Placental epithelial cell (primary cell): ENCODE measurements around the gene FUT8.

DNA sequence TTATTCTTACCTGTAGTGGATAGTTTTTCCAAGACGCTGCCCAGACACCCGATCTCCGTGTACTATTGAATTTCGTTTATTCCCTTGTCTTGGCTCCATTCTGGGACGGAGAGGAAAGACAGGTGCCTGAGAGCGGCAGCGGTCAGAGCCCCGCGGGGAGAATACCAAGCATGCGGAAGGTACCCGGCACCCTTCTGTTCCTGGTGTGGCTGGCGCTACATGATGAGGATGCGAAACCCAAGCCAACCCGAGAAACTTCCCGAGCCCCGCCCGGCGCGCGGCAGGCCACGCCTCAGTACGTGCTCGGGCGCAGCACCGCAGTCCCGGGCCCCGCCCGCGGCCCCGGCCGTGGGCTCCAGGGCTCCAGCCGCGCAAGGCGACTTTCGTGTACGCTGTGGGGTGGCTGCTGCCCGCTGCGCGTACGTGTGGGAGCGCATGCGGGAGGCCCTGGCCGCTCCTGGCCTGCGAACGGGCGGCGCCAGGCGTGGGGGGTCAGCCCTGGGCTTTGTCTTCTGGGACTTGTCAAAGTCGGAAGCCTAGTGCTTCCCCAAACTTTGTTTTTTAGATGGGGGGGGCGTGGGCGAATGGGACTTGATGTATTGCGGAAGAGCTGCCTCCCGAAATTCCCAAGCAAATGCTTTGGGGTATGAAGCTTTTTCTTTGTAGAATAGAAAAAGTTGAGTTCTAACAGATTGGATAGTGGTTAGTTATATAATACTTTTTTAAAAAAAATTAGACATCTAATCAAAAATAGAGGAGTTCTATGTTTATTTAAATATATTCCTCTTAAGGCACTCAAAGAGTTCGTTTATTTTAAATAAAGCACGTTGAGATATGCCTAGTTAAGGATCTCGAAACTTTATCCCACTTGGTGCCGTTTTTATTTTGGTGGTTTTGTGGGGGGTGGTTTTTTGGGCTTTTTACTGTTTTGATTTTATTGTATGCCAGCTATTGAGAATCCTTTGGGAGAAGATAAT, 11.1 kb upstream of the SNAPC1 start:
- CAGE, long polyA plus RNA, result no peak

DNA sequence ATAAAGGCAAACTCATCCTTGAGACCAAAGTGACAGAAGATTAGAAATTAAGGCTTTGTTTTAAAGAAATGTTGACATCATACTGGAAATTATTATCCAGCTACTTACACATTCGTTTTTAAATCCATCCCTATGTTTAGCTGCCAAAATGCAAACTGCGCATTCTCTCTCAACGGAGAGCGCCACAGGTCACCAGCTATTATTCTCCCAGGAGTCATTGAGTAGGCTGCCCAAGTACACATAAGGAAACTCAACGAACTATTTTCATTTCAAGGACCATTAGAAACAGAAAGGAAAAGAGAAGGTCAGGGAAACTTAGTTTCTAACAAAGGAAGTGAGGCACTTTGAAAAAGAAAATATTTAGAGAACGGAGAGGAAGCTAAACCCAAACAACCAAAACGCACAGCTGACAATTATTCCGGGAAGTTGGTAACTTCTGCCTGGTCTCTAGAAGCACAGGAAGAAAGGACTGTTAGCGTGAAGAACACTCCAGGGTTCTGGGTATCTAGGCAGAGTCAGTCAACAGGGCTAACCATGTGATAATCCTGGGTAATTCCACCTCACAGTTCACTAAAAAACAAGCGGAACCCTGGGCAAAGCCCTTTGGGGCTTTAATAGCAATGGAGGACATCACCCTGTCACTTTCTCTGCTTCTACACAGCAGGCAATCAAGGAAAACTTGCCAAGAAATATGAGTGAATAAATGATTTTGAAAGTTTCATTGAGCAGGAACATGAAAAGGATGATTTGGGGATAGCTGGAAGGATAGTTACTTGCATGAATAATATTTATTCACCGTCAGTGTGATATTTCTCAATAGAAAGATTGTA, 23.4 kb downstream of the GPHB5 start:
- CAGE, long polyA plus RNA, result no peak

DNA sequence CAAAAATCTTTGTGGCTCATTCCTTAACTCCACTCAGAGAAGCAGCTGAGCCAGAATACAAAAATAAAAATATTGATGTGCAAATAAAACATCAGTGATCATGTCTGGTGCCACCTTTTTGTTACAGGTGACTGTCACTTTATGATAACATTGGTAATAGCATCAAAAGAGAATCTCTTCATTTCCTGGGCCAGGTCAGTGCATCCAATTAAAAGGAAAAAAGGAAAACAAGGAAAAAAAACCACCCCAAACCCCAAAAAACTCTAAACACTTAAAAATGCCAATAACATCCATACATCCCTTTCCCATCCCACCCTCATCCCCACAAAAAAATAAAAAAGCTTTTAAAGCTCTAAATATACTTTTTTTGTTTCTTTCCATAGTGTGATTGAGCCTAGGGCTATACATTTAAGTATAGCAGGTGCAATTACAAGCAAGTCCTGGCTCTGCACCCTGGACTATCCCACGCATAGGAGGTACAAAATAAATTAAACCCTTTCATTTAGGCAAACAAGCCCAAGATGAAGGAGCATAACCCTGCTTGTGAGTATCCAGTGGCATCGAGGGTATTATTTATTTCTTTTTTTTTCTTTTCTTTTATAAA, 53.7 kb upstream of the GPHB5 start:
- CAGE, long polyA plus RNA, result no peak

- CAGE, long polyA plus RNA, result no peak
Measured at GRCh38 chr14:63523226-63524145, 19.7 kb downstream of the PPP2R5E start.

DNA sequence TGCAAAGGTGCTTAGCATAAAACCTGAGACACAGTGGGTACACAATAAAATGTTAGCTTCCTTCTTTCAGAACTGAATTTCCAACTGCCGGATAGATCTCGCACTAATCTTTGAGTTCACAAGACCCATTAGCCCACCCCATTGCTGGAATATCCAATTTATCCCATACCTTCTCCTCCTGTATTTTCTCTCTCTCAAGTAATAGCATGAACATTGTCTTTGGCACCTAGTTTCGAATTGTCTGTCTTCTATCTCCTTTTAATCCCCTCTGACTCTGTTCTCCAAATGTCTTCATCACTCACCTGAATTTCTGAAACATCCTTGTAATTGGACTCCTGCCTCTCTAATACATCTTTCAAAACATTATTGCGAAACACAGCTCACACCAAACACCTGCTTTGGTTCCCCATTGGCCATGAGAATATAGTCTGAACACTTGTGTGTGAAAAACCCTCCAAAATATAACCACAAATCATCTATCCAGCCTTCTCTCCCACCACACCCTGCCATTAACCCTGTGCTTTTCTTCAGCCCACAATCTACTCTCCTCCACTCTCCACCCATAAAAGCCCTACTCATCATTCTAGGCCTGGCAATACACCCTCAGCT, 17.0 kb downstream of the SYNE2 start:
- CAGE, long polyA plus RNA, result no peak

DNA sequence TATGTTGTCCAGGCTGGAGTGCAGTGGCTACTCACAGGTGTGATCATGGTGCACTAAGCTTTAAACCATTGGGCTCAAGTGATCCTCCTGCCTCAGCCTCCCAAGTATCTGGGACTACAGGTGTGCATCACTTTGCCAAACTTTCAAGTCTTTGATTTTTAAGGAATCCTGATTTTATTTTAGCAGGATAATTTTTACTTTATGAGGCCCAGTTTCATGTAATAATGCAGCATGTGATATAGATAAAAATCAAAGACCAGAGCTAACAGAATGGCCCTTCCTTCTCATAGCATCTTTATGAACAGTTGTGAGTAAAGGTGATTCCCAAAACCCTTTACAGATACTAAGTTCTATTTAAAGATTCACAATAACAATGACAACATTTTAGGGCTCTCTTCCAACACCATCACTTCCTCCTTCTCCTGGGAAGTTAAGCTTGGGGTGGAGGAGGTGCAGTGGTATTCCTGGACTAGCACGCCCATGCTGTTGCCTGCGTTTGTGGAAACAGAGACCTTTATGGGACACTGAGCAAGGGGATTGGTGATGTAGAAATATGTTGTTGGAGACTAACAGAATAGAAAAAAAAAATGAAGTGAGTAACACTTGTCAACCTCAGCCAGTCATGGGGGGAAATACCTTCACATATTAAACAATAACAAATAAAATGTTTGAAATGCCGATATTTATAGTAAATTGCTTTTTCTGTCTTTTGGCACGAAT, 22.4 kb downstream of the SYNE2 start:
- CAGE, long polyA plus RNA, result no peak

DNA sequence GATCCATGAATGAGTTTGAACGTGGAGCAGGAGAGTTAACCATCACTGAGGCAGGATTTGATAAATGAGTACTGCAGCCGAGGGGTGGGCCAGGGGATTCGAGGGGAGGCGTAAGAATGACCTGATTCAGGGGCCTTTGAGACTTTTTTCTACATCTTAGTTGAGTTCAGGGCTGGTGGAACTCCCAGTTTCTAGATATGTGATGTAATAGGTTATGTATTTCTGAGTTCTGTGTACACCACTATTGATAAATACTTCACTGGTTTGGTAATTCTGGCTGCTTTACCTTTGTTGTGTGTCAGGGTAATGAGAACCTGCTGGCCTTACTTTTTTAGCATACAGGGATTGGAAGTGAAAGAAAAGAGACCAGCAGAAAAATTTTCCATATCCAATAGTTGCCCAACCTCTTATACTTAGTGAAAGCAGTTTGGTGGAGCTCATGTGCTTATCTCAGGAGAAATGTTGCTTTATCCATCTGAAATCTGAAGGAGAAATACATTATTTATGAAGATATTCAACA, 217.1 kb downstream of the SYNE2 start:
- CAGE, long polyA plus RNA, result no peak

DNA sequence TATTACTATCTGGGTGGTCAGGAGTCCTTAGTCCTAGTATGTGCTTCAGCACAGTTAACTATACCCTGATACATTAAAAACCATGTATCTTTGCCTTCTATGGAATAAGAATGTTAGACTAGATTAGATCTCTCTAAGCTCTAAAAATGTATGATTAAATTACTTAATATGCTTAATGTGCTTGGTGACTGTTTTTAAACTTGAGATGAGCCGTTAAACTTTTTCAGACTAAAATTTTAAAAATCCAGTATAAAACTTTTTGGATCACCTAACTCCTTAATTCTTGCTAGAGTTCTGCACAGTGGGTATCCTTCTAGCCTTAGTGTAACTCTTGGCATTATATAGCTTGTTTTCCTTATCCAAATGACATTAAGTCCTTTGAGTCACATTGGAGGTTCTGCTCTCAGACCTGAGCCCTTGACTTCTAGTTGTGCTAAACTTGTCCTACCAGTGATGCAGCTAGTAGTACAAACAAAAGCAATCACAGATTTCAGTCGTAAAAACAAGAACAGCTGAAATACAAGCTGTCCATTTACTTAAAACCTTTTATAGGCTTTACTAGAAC, 10.3 kb downstream of the ZBTB1 start:
- CAGE, long polyA plus RNA, result no peak

DNA sequence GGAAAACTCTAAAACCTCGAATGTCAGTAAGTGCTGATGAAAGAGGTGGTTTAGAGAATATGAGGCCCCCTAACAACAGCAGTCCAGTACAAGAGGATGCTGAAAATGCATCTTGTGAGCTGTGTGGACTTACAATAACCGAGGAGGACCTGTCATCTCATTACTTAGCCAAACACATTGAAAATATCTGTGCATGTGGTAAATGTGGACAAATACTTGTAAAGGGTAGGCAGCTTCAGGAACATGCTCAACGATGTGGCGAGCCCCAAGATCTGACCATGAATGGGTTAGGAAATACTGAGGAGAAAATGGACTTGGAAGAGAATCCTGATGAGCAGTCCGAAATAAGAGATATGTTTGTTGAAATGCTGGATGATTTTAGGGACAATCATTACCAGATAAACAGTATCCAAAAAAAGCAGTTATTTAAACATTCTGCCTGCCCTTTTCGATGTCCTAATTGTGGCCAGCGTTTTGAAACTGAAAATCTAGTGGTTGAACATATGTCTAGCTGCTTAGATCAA, 17.8 kb upstream of the HSPA2 start:
- CAGE, long polyA plus RNA, result no peak

GRCh38 chr14:64673214-64673642, 31.0 kb upstream of the PLEKHG3 start:
- CAGE, long polyA plus RNA, result no peak

GRCh38 chr14:64688685-64689364, 15.4 kb upstream of the PLEKHG3 start:
- CAGE, long polyA plus RNA, result no peak

DNA sequence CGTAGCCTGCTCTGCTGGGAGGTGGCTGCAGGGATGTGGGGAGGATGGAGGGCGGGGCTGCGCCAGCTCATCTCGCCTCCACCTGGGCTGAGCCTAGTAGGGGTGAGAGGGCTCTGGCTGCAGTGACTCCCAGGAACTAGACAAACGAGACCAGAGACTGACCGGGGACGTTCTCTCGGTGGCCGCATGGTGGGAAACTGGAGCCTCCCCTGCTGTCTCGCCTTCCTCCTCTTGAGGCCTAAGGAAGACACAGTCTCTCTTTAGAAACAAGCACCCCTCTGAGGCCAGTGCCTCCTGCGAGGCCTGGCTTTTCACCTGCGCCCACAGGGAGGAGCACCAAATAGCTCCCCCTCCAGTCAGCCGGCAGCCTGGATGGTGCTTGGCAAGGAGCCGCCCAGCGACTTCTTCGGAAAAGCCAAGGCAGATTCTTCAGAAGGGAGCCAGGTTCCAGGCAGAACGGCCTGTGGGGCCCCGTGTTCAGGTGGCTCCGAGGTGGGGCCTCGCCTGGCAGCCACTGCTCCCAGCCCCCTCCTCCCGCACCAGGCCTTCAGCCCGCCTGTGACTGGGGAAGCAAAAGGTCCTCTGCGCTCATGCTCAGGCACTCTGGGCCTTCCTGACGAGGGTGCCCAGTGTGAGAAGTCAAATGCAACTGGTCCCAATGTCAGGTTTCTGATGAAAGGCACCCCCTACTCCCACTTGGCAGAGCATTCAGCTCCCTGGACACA, 62.5 kb downstream of the PLEKHG3 start:
- CAGE, long polyA plus RNA, result no peak

DNA sequence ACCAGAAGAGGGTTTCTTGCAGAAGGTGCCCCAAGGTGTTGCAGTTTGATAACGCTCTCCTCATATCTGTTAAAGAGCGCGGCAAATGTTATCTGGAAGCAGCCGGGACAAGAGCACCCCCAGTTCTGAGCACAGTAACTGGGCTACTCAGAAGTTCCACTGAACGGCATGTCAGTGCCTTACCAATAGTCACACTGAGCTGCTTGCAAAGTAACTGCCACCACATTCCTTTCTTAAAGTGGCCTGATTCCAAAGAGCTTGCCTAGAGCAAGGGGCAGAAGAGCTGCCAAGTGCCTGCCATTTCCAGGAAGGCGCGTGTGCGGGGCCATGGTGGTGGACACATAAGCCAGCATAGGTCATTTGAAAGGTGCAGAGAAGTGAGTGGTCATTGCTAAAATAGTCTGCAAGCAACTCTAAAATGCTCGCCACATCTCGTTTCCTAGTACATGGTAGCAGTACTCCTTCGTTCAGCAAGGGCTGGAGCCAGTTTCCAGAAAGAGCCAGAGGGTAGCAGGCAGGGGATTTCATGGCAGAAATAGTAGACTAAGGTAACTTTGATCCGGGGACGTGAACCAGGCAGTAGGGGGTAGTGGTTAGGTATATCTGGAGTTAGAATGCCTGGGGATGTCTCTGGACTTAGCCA, 37.8 kb downstream of the SPTB start:
- CAGE, long polyA plus RNA, result no peak

DNA sequence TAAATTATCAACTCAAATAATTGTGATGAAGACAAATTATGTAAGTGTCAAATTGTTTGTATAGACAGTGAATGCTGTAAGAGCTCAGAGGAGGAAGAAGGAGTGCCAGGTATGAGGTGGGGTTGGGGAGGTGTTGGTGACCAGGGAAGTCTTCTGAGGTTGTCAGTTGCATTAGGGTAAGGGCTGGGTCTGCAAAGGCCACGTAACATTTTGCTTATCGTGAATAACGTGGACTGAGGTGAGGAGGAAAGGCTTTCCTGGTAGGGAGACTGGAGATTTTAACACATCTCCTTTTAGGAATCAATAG, 2.5 kb upstream of the MAX start:
- CAGE, long polyA plus RNA, result no peak

GRCh38 chr14:65353006-65353441, 59.5 kb upstream of the FUT8 start:
- CAGE, long polyA plus RNA, result no peak

- CAGE, long polyA plus RNA, result no peak
Measured at GRCh38 chr14:65412283-65412665, 256 bp upstream of the FUT8 start.

DNA sequence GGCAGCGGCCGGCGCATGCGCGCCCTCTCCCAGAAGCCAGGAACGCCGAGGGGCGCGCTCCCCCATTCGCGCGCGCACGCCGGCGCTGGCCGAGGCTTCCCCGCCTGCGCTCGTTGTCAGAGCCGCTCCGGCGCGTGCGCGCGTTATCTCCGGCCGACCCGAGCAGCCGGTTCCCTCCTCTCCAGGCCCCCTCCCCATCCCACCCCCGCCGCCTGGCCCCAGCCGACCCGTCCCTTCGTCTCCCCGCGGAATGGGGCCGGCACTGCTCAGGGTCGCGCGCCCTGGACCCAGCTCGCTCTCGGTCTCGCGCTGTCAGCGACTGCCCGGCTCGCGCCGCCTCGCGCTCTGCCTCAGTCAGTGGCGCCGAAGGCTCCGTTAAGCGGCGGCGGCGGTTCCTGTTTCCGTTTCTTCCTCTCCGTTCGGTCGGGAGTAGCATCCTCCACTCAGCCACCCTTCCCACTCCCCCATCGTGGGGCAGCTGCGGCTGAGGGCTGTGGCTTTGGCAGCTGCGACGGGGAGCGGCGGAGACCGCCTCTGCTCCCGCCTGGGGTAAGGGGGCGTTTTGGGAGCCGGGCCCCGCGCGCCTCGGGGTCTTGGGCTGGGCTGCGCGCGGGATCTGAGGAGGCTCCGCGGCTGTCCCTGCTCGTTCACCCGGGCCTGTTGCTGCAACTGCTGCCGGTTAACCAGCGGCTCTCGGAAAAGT, at the start of gene FUT8:
FUT8 (plus strand) TSS at position 65 of the 703 bp plus-strand sequence.
- CAGE, long polyA plus RNA, result no peak

GRCh38 chr14:66013064-66013619, 473.0 kb upstream of the CCDC196 start:
- CAGE, long polyA plus RNA, result no peak

GRCh38 chr14:66587844-66588966, 80.3 kb downstream of the GPHN start:
- CAGE, long polyA plus RNA, result no peak

GRCh38 chr14:66944734-66945220, 244.5 kb upstream of the GARIN2 start:
- CAGE, long polyA plus RNA, result no peak